Aortic smooth muscle cell (primary cell): ENCODE measurements around a stretch of chr7.

- RRBS = no CpG with 5 or more reads among the region's 3 CpGs
Measured at GRCh38 chr7:76748-77075, 115.7 kb upstream of the FAM20C start.

GRCh38 chr7:82035-82839 is 110.1 kb upstream of the FAM20C start:
- RRBS = 57% methylated on average over 5 of the region's 36 CpGs

- RRBS = no CpG with 5 or more reads among the region's 2 CpGs
Measured at GRCh38 chr7:89331-89711, 103.0 kb upstream of the FAM20C start.

DNA sequence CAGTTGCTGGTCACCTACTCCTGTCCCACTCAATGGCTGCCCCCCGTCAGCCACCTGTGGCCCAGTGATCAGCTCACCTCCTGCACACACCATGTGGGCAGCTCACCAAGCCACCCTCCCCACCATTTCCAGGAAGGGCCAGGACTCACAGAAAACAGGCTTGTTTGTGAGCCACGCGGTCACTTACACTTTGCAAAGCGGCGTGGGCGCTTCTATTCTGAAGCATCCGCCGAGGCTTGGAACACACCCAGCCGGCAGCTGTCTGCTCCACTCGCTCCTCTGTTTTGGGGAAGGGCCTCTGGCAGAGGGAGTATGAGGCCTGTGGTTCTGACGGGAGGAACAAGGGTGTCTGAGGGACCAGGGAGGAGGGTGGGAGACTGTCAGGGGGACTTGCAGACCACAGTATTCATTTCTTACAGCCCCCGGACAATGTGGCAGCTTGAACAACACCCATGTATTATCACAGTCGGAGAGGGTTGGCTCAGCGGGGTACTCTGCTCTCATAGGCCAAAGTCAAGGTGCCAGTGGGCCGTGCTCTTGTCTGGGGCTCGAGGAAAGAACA is 60.6 kb upstream of the FAM20C start:
- RRBS = no CpG with 5 or more reads among the region's 16 CpGs

GRCh38 chr7:184554-185062 is 7.8 kb upstream of the FAM20C start:
- RRBS = no CpG with 5 or more reads among the region's 13 CpGs

DNA sequence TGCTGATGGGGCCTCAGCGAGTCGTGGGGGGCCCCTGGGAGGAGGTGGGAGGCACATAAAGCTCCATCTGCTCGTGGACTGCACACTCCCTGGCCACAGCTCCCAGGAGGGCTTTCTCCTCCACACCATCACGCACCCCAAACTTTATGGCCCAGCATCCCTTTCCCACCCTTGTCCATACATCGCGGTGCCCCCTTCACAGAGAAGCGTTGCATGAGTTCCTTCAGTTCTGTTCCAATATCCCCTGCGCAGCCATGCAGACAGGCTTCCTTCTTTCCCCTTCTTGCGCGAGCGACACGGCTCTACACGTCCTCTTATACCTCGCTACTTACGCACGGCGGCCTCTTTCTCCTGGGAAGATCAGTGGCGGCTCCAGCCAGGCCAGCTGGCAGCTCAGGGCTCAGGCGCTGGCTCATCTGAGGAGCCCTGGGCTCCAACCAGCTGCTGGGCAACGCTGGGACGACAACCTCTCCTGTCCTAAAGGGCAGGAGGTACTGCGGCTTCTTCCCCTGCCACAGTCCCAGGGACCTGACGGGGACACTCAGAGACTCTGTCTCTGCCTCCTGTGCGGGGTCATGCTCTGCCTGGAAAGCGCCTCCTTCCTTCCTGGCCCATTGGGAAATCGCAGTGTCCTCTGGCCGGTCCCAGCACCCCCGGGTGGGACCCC is 5.2 kb upstream of the FAM20C start:
- RRBS = no CpG with 5 or more reads among the region's 28 CpGs

DNA sequence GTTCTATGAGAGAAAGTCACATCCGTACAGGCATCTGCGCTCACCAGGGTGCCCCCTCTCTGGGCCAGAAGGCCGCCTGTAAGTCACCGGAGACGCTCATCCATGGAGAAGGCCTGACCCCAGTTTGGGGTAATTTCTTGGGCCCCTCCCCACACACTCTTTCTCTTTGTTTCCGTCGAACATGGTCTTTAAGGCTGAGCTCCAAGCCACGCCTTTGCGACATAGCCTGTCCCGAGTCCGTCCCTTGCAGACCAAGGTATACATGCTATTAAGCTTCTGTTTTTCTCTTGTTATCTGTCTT is 4.3 kb upstream of the FAM20C start:
- RRBS = no CpG with 5 or more reads among the region's 11 CpGs

GRCh38 chr7:197968-199085 is 6.0 kb downstream of the FAM20C start:
- RRBS = no CpG with 5 or more reads among the region's 19 CpGs

- RRBS = no CpG with 5 or more reads among the region's 13 CpGs
Measured at GRCh38 chr7:201955-202529, 9.7 kb downstream of the FAM20C start.

- RRBS = no CpG with 5 or more reads among the region's 34 CpGs
Measured at GRCh38 chr7:255644-256184, 34.3 kb upstream of the FOXL3 start.

DNA sequence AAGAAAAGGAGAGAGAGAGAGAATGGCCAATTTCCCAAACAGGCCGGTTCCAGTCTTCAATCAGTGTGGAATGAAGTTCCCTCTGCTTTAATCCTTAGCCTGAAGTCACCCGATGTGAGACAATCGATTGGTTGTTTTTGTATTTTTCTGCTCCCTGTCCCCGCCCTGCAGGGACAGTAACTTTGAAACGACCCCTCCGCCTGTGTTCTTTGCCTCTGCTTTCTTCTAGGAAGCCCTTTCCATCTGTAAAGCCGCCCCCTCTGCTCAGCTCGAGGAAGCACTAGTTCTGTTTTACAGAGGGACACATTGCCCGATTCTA is 33.4 kb downstream of the FOXL3 start:
- RRBS = no CpG with 5 or more reads among the region's 9 CpGs

GRCh38 chr7:477844-478112 is 41.9 kb downstream of the PDGFA start:
- RRBS = no CpG with 5 or more reads among the region's 9 CpGs

GRCh38 chr7:516651-517072 is 3.0 kb downstream of the PDGFA start:
- RRBS = 3% methylated on average over 24 of the region's 35 CpGs

- RRBS = 63% methylated on average over 12 of the region's 34 CpGs
Measured at GRCh38 chr7:602402-603085, 82.9 kb upstream of the PDGFA start.

GRCh38 chr7:611424-612173 is 92.0 kb upstream of the PDGFA start:
- RRBS = no CpG with 5 or more reads among the region's 18 CpGs

DNA sequence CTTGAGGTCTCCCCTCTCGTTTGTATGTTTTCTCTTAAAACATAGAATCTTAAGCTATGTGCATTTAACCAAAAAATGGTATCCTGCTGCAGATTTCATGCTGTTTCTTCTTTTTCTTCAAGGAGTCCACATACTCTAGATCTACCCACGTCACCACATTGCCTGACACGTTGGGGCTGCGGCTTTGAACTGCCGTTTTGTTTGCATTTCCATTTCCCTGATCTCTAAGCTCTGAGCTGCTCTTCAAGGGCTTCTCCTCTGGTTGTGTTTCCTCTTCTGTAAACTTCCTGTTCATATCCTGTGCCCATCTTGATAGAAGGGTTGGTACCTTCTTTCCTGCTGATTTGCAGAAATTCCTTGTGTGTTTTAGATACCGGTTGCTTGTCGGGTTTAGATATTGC is 98.8 kb upstream of the PDGFA start:
- RRBS = no CpG with 5 or more reads among the region's 7 CpGs

GRCh38 chr7:650279-651094 is 76.0 kb upstream of the DNAAF5 start:
- RRBS = no CpG with 5 or more reads among the region's 23 CpGs

DNA sequence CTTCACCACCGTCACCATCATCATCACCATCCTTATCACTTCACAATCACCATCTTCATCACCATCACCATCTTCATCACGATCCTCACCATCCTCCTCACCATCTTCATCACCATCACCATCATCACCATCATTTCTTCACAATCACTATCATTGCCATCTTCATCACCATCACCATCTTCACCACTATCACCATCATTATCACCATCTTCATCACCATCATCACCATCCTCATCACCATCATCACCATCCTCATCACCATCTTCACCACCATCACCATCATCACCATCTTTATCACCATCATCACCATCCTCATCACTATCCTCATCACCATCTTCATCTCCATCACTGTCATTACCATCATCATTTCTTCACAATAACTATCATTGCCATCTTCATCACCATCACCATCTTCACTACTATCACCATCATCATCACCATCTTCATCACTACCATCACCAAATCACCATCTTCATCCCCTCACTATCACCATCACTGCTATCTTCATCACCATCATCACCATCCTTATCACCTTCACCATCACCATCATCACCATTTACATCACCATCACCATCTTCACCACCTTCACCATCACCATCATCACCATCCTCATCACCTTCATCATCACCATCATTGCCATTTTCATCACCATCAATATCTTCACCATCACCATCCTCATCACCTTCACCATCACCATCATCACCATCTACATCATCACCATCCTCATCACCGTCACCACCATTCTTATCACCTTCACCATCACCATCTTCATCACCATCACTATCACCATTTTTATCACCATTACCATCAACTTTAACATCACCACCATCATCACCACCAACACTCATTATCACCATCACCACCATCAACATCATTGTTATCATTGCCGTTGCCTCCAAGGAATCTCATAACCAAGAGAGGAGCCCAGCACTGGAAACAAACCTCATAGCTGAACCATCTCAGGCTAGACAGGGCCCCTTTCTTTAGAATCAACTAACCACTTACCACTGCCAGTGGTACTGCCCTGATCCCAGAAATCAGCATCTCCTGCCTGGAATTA is 72.2 kb upstream of the DNAAF5 start:
- RRBS = no CpG with 5 or more reads among the region's 4 CpGs

DNA sequence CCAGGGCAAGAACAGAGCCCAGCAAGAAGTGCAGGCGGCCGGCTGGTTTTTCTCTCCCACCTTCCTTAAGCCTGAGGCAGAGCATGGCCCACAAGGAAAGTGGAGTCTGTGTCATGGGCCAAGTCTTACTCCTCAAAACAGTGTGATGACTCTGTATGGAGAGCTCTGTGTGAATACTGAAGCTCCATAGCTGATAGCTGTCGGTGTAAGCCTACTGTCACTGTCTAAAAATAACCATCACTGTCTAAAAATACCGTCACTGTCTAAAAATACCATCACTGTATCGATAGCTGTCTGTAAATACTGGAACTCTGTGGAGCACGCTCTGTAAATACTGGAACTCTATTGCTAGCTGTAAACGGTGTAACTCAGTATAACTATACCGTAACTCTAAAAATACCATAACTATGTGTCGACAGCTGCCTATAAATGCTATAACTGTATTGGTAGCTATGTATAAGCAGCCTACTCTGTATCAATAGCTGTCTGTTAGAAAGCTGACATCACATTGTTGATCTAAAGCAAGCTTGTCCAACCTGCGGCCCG is 4.0 kb upstream of the PRKAR1B start:
- RRBS = 40% methylated on average over 2 of the region's 11 CpGs

- RRBS = 95% methylated on average over 15 of the region's 59 CpGs
Measured at GRCh38 chr7:767418-768325, 40.6 kb upstream of the PRKAR1B start.